GM23248 (cell line): Measurements from ENCODE around the genes BCCIP and DHX32.

- RAMPAGE, long total RNA: no peak
Measured at GRCh38 chr10:125122568-125123511, 95.0 kb upstream of the CTBP2 start.

DNA sequence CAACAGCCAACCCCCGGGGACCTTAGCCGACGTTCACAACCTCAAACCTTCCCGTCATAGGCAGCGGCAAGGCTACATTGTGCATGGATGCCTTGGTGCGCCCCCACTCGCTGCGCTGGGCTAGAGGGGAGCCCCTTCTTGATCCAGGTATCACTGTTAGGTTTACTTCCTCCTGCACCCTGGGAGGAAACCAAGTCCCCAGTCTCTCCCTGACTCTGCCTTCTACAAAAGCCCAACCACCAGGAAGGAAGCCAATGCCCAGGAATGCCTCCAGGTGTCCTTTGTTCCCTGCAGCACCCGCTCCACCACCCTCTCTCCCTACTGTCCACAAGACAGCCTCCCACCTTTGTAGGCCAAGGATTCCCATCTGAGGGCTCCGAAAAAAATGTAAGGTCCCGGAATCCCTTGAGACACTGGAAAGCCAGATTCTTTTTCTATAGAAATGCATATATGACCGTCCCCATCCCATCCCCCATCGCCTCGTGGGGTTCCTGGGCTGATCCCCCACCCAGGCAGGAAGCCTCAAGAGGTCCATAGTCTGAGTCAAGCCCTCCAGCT lies 107.2 kb upstream of the CTBP2 start:
- RAMPAGE, long total RNA: no peak

- RAMPAGE, long total RNA: no peak
Measured at GRCh38 chr10:125151523-125152096, 123.7 kb upstream of the CTBP2 start.

DNA sequence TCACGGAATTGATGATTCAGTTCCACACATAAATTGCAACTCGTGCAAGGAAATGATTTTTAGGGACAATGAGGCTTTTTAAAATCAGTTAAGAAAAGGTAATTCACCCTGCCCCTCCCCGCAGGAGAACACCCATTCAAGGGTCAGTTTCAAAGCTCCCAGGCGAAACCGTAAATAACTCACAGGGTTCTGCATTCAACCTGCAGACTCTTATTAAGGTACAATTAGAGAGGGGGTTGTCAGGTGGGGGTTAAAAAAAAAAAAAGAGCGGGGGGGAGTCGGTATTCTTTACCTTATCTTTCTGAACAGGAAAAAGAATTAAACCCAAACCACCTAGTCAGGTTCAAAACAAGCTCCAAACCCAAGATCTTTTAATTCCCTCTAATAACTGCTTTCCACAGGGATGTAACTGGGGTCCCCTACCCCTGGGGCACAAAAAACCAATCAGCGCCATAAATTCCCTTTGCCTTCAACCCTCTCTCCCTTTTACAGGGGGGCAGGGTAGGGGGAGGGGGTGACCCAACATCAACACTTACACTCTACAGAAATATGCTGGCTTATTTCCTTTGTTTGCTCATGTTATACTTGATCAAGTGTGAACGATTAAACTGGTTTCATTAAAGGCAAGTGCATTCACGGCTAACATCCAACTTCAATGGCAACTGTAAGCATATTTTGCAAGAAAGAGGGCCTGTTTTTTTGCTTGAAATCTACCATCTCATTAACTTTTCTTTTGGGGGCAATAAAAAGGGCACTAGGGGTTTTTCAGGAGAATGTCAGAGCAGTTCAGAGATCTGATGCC lies 129.5 kb upstream of the CTBP2 start:
- RAMPAGE, long total RNA: no peak

DNA sequence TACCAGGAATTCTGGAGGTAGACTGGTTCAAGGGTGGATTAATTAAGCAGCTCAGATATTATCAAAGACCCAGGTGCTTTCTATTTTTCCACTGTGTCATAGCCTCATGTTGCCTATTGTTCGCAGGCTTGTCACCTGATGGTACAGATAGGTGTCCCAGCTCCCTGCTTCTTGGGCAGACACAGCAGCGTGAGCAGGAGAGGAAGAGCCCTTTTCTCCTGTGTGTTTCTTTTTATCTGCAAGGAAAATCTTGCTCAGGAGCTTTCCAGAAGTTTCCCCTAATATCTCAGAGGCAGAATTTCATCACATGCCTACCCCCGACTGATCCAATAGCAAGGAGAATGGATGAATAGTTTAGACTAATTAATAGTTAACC lies 288.7 kb upstream of the CTBP2 start:
- RAMPAGE, long total RNA: no peak

- RAMPAGE, long total RNA: no peak
Measured at GRCh38 chr10:125662008-125662461, 20.9 kb downstream of the TEX36 start.

DNA sequence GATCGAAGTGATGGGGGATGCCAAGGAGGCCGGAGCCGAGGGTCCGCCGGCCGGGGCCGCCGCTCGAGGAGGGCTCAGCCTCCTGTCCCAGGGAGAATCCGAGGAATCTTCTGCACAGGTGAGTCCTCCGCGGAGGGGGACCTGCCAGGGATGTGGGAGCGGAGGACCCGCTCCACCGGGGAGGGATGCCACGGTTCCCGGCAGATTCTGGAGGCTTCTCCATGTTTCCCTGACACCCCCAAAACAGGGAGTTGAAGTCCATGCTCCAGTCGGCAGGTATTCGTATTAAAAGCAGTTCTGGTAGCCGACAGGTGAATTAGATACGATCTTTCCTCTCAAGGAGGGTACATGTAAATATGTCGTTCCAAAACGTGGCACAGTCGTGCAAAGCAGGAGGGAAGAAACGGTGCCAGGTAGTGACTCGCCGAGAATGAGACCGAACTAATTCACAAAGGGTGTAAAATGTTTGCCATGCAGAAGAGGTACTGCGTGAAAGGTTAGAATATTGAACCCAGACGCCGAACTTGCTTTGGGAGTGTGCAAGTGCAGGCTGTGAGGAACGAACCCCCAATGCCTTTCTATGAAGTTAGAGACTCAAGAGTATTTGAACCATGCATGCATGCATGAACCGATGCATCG lies 408 bp downstream of the EDRF1 start:
- RAMPAGE, long total RNA: no peak

DNA sequence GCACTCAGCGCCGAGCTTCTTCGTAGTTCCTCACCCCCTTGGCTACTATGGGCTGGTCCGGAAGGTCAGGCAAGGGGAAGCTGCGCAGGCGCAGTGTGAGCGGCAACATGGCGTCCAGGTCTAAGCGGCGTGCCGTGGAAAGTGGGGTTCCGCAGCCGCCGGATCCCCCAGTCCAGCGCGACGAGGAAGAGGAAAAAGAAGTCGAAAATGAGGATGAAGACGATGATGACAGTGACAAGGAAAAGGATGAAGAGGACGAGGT lies at the start of gene BCCIP:
Gene BCCIP (plus strand): TSS at position 96 of the 262 bp plus-strand sequence.
- RAMPAGE, long total RNA: no peak

GRCh38 chr10:125843591-125844562 lies 20.5 kb downstream of the BCCIP start:
- RAMPAGE, long total RNA: no peak

DNA sequence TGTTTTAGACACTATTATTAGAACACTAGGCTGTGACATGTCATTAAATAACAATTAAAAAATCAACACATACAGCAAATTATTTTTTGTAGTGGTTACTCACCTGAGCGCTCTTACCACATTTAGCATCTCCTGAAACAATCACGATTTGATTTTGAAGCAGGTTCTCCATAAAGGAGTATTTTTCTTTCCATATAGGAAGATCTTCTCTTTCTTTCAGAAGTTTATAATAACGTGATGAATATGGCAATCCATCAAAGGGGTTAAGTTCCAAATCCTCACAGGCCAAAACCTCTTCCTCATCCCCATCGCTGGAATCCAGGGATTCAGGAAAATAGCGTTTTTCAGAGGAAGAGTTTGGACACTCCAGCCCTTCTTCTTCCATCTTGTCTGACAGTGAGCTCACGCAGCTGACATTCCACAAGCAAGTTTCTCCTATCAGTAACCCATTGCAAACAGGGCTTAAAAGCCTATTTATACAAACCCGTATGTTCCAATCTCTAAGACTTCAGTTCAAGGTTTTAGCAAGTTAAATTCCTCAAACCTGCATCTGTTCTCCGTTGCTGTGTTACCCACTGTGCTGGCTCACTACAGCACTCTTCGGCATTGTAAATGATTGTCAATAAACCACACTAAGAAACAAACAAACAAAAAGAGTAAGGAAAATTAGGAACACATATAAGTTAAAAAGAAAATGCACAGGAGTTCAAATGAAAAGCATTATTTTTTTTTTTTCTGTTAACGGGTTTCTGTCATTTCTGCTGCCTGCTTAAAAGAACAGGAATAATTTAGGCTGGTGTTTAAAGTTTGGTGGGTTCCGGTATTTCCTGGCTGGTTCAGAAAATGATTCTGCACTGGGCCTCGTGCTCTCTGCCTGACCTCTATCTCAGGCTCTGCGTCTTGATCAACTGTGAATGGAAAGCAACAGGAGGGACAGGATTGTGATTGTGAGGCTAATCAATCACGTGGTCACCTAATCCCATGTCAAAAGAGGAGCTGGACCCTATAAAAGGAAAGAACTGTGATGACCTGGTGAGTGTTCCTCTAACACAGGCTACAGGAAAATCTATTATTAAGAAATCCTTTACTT lies at the start of gene DHX32:
Gene DHX32 (minus strand): TSS at position 853 of the 1,090 bp plus-strand sequence.
- RAMPAGE, long total RNA: no peak

GRCh38 chr10:125891871-125892247 lies 4.5 kb upstream of the FANK1 start:
- RAMPAGE, long total RNA: no peak

- RAMPAGE, long total RNA: no peak
Measured at GRCh38 chr10:125929735-125930141, 33.4 kb downstream of the FANK1 start.

- RAMPAGE, long total RNA: no peak
Measured at GRCh38 chr10:126070396-126071270, 174.3 kb downstream of the FANK1 start.

DNA sequence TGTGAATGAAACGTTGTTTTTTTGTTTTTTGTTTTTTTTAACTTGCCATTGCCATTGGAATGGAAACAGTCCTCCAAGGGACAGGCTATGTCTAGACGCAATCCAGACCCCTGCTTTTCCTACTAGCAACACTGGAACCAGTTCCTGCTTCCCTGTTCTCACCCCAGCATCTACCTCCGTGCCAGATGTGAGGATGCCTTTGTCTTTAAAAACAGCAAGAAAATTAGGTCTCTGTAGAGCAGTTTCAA lies 123.6 kb downstream of the ADAM12 start:
- RAMPAGE, long total RNA: no peak

GRCh38 chr10:126838910-126839860 lies 66.0 kb upstream of the DOCK1 start:
- RAMPAGE, long total RNA: no peak

DNA sequence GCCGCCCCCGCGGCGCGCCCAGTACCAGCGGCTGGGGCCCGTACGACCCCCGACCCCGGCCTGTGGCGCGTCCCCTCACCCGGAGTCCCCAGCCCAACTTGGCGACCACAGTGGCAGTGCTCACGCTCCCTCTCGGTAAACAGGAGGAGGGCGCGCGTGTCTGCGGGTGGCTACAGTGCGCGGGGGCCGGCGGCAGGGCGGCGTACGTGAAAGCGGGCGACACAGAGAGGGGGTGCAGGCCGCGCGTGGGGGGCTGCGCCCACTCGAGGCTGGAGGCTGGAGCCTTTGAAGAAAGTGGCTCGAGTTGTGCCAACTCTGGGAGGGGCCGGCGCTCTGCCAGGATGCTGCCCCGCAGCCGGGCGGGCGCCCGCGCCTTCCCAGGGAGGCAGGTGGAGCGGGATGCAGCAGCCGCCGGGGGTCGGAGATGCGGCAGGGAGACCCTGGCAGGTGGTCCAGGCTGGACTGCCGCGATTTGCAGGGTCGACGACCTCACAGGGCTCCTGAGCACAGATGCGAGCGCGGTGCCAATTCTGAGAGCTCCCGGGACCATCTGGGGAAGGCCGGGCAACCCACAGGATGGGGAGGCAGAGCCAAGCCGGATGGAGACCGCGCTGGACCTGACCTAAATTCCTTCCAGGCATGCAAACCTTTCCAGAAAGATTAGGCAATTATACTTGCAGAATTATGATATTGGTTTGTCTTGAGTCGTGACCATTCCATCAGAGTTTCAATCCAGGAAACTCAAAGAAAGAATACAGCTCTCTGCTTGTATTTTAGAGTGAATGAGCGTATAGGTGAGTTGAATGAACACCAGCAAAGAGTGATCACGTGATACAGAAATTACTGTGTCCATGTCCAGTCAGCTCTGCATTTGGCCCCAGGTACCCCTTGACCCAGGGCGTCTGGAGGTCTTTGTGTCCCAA lies 811 bp downstream of the PTPRE start:
- RAMPAGE, long total RNA: no peak

GRCh38 chr10:127934277-127934743 lies 27.4 kb downstream of the PTPRE start:
- RAMPAGE, long total RNA: no peak

DNA sequence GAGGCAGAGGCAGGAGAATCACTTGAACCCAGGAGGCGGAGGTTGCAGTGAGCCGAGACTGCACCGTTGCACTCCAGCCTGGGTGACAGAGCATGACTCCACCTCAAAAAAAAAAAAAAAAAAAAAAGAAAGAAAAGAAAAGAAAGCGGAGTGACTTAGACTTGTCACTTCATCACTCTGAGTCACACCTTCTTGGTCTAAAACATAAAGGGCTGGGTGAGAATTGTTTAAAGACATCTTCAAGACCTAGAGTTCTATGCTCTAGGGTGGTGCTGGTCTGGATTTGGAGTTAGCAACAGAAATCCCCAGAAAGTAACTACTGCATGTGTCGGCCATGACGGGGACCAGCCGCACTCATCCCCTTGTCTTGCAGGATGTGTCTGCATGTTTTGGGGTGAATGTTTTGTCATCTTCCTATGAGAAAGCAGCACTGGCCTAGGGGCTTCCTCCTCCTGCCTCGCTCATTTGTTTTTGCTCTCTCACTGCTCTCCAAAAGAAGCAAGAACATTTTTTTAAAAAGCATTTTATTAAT lies 83.5 kb downstream of the PTPRE start:
- RAMPAGE, long total RNA: no peak

DNA sequence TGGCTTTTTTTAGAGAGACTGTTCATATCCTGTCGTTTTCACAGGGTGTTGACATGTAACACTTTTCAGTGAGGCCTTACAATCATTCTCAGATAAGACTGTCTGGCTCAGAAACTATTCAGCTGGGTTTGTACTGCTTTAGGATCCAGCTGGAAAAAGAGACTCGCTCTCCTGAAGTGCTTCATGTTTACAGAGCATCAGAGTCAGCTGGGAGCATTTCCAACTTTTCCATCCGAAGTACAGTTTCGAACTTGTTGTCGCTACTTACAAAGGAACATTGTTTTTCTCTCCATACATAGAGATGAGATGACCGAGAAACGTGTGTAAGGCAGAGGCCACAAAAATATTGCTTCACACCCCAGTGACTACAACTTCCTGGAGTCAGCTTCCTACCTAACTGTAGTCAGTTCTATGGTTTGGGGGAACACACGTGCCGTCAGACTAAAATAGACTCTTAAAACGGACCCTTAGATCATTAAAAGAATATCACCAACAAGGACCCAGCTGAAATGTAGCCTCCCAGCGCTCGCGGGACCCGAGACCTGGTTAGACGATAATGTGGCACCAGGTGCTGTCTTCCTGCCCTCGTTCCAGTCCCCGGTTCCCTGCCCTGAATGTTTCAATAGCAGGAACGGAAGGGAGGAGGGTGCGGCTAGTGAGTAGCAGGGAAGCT lies 78.0 kb downstream of the MKI67 start:
- RAMPAGE, long total RNA: no peak

DNA sequence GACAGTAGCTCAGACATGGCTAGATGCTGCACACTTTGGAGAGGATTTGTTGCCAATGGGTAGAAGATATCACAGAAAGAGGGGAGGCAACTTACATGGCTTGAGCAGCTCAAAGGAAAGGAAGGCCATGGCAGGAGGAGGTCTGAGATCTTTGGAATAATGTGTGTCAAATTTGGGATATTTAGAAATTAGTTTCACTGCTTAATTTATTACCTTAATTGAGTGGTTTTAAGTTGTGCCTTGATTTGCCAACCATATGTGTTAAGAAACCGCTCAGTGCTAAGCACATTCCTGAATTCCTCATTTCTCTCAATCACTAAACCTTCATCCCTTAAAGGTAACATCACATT lies 68.5 kb downstream of the MKI67 start:
- RAMPAGE, long total RNA: no peak